M059J (cell line): ENCODE measurements around the genes FUT11 and ZSWIM8.

GRCh38 chr10:72272517-72273221 lies 1.1 kb upstream of the DDIT4 start:
- RAMPAGE, long total RNA = no peak

GRCh38 chr10:72277159-72277263 lies 3.3 kb downstream of the DDIT4 start:
- RAMPAGE, long total RNA = no peak

DNA sequence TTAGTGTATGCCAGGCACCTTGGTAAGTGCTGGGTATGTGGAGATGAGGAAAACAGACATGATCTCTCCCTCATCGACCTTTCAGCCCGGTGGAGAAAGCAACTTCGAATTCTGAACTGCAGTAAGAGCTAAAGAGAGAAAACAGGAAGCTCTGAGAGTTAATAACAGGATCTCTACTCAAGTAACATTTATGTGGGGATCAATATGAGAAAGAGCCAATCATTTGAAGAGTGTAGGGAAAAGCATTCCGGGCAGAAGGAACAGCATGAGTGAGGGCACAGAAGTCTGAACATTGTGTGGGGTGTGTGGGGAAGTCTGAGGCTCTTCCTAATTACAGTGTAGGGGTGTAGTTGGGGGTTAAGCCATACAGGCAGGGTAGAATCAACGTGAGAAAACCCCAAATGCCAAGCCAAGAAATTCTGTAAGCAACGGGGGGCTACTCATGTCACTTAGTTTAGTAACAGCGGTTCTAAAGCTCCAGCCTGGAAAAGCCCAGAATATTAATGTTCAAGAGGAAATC lies 36.4 kb downstream of the DNAJB12 start:
- RAMPAGE, long total RNA = no peak

DNA sequence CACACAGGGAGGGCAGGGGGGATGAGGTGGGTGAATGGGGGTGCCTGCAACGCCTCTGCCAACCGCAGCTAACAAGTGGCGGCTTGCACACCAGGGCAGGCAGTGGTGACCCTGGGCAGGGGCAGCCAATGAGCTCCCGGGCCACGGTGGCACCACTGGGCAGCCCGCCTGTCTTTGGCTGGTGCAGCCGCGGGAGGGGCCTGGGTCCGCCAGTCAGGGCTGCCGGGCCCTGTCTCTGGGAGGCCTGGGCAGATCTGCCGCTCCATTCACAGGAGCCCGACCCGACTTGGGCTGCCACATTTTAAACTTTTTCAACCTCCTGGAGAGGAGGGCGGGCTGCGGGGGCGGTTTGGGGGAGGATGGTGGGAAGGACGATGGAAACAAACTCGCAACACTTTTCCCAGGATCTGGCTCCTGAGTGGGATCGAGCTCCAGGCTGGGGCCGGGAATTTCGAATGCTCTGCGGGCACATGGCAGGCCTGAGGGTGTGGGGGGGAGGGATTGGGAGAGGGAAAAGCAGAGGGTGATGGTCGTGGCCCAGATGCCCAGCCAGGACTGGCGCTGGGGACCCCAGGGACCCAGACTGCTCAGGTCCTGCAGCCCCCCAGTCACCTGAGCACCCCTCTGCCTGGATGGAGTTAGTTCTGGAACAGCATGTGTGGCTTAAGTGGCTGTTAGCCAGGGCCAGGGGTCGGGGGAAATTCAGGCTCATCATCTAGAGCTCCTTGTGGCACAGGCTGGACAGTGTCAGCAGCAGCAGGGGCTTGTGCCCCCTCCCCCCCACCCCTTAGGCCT lies 22.5 kb downstream of the DNAJB12 start:
- RAMPAGE, long total RNA = no peak

DNA sequence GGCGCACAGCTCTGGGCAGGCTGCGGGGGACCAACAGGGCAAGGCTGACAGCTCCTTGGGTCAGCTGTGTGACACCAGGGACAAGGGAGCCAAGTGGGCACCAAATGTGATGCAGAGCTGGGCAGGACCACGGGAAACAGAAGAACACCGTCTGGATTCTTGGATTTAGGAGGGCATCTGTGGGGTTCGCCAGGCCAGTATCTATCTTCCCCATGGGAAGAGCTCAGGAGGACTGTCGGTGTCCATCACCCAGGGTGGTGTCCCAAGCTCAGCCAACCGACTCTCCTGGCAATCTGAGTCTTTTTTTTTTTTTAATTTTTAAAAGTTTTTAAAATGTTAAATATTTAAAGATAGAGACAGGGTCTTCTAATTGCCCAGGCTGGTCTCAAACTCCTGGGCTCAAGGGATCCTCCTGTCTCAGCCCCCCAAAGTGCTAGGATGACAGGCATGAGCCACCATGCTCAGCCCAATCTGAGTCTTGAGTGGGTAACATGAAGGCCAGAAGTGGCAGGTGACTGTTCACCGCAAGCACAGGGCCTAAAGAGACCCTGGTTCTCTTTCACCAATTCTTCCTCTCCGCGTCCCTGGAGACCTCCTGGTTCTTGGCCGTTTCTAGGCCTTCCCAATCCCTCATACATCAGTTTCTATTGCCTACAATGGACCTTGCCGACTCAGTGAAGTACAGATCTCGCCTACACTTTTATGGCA lies 11.0 kb downstream of the DNAJB12 start:
- RAMPAGE, long total RNA = no peak

DNA sequence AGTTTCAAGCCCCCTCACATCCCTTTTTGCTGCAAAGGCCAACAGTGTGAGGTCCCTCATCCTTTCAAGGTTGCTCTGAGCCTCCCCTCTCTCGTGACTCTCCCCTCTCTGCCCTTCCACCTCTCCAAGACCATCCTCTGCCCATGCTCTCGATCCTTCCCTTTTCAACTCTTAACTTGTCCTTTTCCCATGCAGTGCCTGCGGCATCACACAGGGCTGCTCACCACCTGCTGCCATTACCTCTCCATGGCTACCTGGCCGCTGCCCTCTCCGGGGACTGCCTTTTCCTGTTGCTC lies 3.4 kb downstream of the DNAJB12 start:
- RAMPAGE, long total RNA = no peak

DNA sequence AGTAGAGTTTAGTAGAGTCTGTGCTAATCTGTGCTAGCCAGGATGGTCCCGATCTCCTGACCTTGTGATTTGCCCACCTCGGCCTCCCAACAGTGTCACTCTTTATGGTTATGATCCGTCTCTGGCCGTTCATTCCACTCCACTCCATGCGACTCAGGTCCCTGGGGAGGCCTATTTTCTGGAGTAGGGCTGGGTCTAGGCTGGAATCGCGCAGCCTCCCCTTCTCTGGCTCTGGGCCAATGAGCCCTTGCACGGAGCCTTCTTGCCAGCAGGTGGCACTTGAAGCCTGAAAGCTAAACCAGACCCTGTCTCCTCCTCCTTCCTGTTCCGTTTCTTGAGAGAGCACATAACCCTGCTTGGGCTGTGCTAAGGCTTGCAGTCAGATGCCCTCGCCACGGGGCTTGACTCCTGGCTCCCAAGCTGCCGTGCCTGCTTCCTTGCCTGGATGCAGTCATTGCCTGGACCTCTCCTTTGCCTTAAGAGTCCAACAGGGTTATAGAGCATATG lies 9.5 kb upstream of the DNAJB12 start:
- RAMPAGE, long total RNA = no peak

- RAMPAGE, long total RNA = no peak
These were observed 95.4 kb upstream of the DNAJB12 start for GRCh38 chr10:72449929-72450665.

GRCh38 chr10:72636674-72637127 lies 10.8 kb upstream of the MICU1 start:
- RAMPAGE, long total RNA = no peak

DNA sequence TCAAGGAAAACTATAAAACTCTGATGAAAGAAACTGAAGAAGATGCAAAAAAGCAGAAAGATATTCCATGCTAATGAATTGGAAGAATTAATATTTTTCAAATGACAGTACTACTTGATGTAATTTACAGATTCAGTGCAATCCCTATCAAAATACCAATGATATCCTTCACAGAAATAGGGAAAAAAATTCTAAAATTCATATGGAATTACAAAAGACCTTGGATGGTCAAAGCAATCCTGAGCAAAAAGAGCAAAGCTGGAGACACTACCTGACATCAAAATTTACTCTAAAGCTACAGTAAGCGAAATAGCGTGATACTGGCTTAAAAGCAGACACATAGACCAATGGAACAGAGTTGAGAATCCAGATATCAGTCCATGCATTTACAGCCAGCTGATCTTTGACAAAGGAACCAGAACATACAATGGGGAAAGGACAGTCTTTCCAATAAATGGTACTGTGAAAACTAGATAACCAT lies 85.1 kb downstream of the MCU start:
- RAMPAGE, long total RNA = no peak

- RAMPAGE, long total RNA = no peak
These were observed 1.7 kb downstream of the PLA2G12B start for GRCh38 chr10:72952915-72953266.

GRCh38 chr10:73083257-73083541 lies 13.5 kb downstream of the P4HA1 start:
- RAMPAGE, long total RNA = no peak

DNA sequence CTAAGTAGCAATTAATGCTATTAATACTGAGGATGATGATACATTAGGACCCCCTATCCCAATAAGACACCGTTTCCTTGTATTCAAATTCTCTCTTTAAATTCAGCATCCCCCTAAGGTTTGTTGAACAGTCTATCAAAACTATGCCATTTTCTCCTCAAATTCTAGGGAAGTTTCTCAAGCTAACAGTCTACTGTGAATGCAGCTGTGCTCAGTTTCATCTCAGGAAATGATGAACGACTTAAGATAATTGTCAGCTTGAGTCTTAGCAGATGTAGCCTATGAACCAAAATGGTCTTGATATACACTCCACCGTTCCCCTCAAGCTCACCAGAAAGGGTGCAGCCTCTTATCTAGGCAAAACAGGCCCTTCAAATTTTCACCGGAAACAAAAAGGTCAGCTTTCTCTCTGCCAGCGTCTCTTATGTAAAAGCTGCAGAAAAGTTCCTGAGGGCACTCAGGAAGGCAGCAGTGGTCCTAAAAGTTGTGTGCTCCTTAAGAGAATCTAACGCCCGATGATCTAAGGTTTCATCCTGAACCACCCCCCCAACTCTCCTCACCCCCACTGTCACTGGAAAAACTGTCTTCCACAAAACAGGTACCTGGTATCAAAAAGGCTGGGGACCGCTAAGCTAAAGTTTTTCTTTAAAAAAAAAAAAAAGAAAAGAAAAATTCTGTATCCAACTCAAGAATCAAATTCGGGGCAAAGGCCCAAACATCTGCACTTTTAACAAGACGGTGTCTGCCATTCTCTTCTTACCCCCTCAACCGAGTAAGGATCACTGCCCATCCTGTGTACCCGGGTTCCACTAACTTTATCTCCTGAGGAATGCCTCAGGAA lies 2.0 kb downstream of the DNAJC9 start:
- RAMPAGE, long total RNA = no peak

DNA sequence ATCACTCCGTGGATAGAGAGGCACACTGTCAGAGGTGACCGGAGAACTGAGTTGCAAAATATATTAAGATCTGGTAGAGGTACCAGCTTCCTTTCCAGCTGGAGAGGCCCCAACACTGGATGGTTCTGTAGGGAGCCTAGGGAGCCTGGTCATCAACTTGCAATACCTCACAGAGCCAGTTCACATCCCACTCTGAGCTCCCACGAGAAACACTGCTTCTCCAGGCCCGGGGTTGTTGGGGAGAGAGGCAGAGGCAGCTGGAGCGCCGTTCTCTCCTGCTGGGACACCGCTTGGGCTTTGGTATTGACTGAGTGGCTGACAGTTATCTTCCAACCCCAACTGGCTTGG lies 436 bp upstream of the FUT11 start:
- RAMPAGE, long total RNA = no peak

DNA sequence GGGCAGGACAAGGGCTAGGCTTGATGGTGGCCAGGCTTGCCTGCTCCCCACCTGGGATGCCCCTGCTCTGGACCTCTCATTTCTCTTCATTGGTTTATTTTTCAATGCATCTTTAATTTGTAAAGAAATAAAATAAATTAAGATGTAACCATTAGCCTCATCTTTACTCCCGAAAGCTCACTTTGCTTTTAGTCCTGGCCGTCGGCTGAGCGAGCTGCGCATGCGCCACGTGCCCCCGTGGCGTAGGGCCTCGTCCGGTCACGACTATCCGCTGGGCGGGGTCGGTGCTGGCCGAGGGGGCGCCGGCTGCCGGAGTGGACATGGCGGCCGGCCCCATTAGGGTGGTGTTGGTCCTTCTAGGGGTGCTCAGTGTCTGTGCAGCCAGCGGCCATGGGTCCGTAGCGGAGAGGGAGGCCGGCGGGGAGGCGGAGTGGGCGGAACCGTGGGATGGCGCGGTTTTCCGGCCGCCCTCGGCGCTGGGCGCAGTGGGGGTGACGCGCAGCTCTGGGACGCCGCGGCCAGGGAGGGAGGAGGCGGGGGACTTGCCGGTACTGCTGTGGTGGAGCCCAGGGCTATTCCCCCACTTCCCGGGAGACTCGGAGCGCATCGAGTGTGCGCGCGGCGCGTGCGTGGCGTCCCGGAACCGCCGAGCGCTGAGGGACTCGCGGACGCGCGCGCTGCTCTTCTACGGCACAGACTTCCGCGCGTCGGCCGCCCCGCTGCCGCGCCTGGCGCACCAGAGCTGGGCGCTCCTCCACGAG lies at the start of gene FUT11:
Gene FUT11 (plus strand): TSS at position 263 of the 761 bp plus-strand sequence.
- RAMPAGE, long total RNA = no peak

DNA sequence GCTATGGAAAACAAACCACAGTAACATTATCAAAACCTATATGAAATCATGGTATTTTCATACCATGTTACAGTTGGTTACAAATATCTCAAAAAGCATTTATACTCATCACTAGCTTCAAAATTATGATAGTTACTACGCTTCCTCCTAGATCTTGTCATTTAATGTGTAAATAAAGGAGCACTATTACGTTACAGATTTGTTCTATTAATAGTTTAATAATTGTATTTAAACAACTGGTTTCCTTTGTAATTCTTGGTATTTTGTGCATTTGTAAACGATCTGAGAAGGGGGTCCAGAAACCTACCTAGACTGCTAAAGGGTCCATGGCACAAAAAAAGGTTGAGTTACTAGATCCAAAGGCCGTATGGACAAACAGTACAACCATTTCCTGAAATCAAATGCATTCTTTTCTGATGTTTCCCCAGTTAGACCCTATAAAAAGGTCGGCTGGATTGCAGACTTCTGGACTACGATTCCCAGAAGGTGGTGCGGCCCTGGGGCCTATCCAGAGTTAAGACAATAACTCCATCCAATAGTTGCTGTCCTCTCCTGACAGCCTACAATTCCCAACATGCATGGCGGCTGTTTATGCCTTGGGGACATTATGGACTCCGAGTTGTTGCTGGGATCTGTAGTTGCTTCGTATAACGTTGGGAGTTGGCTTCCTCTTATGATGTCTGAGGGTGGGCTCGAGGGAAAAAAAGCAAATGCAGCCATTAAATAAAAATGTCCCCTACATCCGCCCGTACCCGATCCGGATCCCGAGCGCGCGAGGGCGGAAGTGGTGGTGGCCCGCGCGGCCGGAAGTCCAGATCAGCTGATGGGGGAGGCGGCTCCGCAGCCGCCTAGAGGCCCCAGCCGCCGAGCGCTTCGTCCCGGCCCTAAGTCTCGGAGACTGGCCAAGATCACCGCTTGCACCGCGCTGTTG lies at the start of gene ZSWIM8:
Gene ZSWIM8 (plus strand): TSS at position 843 of the 931 bp plus-strand sequence.
- RAMPAGE, long total RNA = no peak

DNA sequence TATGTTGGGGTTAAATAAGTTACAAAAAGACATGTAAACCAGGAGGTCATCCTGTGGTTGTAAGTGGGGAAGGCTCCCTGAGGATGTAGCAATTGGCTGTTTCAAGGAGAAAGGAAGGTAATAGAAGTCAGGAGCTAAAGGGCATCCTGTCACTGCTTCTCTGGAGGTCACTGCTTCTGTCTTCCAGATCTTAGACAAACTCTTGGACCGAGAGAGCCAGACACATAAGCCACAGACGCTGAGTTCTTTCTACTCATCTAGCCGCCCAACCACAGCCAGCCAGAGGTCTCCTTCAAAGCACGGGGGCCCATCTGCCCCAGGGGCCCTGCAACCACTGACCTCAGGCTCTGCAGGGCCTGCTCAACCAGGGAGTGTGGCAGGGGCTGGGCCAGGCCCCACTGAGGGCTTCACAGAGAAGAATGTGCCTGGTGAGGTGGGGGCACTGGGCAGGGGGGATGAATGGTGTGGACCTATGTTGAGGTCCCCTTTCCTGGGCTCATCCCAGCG lies 11.2 kb downstream of the ZSWIM8 start:
- RAMPAGE, long total RNA = no peak

DNA sequence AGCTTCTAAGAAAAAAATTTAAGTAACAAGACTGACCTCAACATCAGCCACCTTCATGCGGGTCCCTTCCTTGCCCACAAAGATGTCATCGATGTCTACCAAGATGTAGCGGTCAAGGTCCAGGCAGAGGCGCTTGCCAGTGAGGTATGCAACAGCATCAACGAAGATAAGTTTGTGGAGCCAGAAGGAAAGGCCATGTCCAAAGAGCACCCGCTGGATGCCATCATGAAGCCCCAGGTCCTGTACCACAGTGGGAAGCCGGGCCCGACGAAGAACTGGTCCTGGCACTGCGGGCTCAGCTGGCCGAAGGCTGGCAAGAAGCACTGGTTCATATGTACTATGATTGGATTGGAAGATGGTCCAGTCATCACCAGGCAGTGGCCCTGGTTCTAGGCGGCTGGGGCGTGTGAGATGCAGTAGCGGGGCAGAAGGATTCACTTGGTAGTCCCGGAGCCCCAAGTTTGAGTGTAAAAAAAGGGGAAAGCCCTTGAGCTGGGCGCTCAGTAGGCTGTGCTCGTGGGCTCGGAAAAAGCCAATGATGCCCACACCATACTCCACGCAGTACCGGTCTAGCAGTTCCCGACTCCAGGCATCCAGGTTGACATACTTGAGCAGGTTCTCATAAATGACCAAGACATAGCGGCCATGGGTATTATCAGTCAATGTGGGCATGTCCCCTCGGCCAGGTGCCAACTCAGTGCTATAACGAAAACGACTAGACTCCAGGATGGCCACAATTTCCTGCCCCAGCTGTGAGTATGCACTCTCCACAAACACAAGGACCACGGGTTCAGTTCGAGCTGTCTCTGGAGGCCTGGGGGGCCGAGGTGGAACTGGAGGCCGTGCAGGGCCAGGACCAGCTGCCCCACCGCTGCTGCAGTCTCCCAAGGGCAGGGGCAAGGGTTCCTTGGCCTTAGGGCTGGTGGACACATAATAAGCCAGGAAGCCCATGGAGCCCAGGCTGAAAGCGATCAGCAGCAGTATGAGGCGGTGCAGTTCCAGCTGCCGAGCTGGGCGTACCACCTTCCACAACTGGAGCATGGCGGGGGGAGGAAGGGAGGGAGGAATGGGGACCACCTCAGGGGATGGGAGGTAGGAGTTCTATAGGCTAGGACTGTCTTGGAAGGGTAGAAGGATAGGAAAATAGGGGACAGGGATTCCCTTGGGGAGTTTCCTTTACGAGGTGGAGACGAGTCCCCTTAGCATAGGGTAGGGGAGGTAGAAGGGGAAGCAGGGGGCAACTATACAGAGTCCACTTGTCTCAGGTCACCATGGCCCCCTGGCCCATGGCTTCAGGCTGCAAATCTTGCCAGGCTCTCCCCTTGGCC lies 3.6 kb downstream of the NDST2 start:
- RAMPAGE, long total RNA = no peak

DNA sequence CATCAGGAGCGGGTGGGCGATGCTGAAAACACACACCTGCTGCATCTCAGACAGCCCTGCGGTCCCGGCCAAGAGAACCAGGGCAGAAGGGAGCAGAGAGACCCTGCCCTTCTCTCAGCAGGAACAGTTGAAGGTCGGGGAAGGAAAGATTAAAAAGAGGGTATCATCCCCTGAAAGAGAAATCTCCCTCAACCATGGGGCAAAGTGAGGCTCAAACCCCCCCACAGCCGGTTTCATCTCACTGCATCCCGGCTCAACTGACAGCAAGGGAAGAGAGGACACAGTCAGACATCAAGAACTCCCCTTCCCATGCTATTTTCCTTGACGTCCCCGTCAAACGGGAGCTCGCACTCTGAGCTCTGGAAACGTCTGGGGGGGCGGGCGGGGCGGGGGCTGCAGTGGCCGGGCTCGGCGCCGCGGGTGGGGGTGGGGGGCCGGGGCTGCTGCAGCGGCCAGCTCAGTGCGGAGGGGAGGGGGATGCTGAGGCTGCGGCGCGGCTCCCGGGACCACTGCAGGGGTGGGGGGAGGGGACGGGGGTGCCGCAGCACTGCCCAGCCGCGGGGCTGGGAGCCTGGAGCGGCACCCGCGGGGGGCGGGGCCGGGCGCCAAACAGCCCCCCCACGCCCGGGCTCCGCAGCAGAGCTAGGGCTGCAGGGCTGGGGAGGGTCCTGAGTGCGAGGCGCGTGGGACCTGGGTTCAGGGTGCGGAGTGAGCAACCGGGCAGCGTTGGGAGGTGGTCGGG lies 830 bp downstream of the CAMK2G start:
- RAMPAGE, long total RNA = no peak

DNA sequence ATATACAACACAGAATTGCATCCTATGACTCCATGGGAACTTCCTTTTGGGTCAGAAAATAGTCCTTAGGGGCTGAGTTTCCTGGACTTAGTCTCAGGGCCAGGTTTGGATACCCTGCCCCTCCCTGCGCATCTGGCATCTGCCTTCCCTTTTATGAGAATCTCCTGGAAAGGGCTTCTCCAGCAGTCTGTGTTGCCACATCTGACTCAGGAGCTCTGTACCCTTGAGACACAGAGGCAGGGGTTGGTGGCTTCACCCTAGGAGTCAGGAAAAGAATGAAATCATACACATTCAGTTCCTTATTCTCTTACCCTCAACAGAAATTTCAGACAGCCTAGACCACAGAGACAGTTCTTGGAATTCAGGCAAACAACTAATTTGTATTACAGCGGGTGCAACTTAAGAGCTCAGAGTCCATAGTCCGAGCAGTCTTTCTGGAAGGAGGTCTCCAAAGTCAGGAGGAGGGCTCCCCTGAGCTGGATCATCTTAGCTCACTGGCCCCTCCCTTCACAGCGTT lies 3.1 kb upstream of the PLAU start:
- RAMPAGE, long total RNA = no peak